Parotid gland (tissue), 1 donor: ENCODE data around the genes PIK3CG, HBP1 and DUS4L.

DNA sequence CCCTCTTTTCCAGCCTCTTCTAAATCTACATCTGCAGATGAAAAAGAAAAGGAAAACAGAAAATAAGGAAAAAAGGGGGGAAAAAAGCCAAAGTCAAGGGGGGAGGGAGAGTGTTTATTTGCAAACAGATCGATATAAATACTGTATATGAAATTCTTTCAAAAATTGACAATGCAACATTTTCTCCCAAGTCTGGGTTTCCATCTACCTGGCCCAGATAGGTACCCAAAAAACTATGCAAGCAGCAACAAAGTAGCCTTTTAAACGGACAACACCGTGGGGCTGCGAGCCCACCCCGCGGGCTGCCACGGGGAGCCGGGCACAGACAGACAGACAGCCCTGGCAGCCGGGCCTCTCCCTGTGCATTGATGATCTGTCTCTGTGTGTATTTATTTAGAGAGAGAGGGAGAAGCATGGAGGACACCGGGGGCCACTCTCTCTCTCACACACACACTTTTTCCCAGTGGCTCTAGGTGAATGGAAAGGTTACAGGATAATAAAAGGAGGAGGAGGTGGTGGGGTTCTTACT, 485 bp downstream of the ATXN7L1 start:
- PRO-cap = no peak

GRCh38 chr7:106062364-106063083, 49.6 kb downstream of the SYPL1 start:
- PRO-cap = no peak

- PRO-cap = no peak
Measured at GRCh38 chr7:106071965-106072585, 40.0 kb downstream of the SYPL1 start.

GRCh38 chr7:106110004-106110471, 2.1 kb downstream of the SYPL1 start:
- PRO-cap = no peak

GRCh38 chr7:106251314-106251747, 33.5 kb downstream of the NAMPT start:
- PRO-cap = no peak

GRCh38 chr7:106270257-106271221, 14.2 kb downstream of the NAMPT start:
- PRO-cap = no peak

DNA sequence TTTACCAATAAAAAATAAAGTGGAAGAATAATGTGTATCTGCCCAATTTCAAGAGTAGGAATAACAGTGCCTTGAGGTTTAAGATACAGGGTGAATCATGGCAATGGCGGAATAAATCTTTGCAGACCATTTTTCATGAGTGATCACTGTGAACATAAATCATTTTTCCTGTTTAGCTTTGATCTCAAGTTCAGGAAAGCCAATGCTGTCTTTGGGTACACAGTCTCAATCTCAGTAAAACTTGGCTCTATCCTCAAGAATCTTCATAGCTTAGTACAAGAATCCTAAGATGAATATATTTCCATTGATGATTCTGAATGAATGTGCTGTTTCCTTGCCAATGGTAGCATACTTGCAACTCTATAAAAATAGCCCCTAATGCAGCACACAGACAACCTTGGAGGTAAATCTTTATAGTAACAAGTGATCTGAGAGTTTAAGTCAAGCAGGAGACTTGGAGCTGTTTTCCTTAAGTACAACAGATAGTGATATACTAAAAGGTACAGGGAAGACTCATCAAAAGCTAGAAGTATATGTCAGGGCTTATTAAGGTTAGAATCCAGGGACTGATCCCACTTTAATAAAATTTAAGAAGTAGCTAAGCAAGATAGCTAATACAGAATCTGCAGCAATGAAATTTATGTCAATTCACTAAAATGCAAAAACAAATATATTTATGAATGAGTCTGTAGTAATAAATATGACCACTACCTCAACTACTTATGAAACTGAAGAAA, 6.7 kb downstream of the NAMPT start:
- PRO-cap = no peak

GRCh38 chr7:106282077-106283106, 2.4 kb downstream of the NAMPT start:
- PRO-cap = no peak

GRCh38 chr7:106285341-106285937, 656 bp upstream of the NAMPT start:
- PRO-cap = bidirectional peak, plus-strand start at chr7:106285375, minus-strand start at chr7:106285267

DNA sequence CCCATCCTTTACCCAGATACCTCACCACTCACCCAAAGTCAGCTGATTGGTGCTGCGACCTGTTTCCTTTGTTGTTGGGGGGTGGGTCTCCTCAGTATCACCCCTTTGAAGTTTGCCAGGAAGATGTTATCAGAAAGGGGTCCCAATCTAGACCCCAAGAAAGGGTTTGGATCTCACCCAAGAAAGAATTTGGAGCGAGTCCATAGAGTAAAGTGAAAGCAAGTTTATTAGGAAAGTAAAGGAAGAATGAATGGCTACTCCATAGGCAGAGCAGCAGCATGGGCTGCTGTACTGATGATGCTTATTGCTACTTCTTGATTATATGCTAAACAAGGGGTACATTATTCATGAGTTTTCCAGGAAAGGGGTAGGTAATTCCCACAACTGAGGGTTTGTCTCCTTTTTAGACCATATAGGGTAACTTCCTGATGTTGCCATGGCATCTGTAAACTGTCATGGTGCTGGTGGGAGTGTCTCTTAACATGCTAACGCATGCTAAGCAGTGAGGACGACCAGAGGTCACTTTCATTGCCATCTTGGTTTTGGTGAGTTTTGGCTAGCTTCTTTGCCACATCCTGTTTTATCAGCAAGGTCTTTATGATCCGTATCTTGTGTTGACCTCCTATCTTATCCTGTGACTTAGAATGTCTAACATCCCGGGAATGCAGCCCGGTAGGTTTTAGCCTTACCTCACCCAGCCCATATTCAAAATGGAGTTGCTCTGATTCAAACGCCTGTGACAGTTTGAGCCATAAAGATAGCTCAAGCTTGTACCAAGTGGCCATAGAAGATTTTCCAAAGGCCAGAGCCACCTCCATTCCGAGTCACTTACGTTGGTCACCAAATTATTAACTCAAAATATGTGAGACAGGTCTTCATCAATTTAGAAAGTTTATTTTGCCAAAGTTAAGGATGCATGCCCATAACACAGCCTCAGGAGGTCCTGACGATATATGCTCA, 175.9 kb upstream of the NAMPT start:
- PRO-cap = no peak

DNA sequence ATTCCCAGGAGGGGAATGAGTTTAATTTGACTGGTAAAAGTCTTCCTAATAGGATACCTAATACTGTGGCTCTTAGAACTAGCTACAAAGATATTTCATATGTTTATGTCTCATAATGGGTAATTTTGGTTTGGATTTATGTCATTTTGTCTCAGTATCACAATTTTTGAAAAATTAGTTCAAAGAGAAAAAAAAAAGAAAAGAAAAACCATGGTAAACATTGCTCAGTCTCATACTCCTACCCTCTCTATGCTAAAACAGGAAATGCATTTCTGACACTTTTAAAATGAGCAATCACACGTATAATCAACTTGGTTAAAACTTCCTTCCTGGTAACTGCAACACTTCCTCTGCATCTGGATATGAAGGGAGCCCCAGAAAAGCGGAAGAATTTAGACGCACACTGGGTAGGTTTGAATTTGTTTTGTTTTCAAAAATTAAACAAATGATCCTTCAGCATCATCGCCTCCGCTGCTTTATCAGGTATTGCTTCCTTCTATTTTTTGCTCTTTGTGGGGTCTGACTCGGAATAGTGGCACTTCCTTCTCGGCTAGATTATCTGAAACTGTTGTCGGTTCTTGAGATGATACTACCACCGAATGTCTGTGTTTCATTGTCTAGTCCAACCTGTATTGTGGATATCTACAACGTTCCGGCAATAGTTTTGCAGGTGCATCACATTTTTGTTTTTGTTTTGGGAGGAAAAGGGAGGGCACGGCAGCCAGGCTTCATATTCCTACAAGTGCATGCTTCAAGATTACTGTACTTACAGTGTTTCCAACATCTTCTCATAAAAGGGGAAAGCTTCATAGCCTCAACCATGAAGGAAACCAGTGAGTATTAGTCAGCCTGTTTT, at the start of gene PIK3CG:
Gene PIK3CG (plus strand): TSS at position 339 of the 856 bp plus-strand sequence.
- PRO-cap = bidirectional peak, plus-strand start at position 355 of the sequence, minus-strand start at position 259 of the sequence

DNA sequence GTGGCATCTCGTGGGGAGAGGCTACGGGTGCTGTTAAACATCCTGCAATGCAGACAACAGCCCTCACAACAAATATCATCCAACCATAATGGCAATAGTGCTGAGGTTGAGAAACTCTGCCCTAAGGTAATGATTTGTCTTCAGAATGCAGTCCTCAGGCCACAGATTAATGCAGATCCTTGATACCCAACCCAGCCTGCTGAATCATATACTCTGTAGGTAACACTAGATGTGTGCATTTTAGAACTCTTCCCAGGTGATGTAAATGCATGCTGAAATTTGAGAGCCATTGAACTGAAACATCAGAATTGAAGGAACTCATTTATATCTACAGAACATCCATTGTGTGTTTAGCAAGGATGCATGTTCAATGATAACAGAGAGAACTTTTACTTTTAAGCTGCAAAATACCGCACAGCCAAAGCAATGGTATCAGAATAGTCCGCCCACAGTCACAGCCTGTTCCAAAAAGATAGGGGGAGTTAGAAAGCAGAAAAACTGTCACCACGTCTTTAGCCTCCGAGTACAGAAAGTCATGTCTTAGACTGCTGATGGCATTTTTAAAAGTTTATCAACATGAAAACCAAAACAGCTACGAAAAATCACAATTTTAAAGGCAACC, 66.1 kb upstream of the PRKAR2B start:
- PRO-cap = no peak

DNA sequence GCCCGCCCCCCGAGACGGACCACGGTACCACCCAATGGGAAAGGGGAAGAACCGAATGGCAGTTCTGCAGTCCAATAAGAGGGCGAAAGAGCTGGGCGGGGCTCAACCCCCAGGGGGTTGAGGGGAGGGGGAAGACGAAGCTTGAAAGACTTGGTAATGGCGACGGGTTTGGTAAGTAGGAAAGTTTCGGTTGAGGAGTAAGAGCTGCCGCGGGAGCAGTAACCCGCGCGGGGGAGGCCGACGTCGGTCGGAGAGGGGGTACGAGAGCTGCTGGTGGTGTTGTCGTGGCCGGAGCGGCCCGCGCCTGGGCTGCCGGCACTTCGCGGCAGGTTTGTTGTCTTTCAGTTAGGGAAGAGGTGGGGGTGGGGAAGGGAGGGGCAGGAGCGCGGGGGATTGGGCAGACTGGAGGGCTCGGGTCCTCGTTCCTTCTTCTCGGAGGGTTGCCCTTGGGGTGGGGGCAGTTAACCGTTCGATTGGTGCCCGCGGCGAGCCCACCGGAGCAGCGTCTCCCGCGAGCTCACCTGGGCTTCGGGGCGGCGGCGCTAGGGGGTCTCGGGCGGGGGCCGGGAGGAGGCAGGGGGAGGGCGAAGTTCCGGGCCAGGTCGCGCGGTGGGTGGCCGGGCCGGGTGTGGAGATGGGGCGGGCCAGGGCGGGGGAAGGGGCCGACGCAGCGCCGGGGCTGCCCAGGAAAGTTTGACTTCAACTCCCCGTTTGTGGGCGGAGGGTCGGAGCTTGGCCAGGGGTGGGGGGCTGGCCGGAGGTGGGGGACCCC, at the start of gene HBP1:
Gene HBP1 (plus strand): TSS at position 147 of the 772 bp plus-strand sequence.
- PRO-cap = bidirectional peak, plus-strand start at position 147 of the sequence, minus-strand start outside the sequence

DNA sequence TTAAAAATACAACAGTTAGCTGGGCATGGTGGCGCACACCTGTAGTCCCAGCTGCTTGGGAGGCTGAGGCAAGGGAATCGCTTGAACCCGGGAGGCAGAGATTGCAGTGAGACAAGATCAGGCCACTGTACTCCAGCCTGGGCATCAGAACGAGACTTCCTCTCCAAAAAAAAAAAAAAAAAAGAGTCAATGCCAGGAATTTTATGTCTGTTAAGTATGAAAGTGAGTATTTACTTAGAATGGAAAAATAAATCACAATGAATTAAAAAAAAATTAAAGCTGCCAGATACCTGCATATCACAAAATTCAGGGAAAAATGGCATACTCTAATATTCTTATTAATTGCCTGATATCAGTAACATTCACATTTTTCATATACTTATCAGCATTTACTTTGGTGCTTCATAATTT, 2.9 kb downstream of the HBP1 start:
- PRO-cap = no peak

DNA sequence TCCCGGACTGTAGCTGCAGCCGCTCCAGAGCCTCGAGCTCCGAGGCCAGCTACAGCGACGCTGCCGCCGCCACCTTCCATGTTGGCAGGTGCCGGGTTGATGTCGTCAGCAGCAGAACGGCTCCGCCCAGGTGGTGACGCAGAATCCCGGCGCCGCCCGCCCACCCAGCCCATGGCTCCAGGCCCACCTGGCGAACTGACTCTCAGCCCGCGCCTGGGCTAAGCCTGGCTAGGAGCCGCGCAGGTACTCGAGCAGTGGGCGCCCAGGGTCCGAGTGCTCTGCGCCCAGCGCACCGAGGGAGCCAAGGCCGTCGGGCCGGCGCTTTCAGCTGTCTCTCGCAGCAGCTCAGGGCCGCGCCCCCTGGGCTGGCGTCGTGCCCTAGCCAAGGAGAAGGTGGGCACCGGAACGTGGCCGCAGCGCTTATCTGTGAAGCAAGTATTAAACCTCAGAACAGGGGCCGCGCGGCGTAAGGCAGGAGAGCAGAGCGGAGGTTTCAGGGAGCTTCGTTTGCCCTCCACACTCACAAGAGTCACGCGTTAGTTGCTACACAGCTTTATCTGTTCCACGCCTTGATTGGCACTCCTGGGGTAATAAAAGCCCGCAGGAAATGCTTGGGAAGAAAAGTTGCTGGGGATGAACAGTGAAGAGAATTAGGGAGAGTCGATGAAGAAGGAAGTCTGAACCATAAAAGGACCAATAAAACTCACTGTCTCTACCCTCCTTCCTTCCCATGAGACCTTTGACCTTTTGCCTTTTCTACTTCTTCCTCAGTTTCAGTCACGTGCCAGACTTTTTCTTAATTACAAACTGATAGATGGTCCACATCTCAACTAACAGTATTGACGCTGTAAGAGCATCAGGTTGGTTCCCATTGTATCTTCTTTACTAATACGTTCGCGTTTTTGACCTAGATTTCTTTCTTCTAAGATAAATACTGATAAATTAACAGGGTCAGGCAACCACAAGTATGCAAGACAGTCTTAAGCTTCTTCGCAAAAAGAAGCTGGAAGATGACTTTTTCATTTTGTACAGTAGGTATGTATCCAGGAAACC, at the start of gene DUS4L:
Gene DUS4L (plus strand): TSS at position 155 of the 1,053 bp plus-strand sequence.
- PRO-cap = unidirectional peak, minus-strand start at position 83 of the sequence; unidirectional peak, minus-strand start at position 531 of the sequence

GRCh38 chr7:107640769-107641322, 19.8 kb upstream of the SLC26A4 start:
- PRO-cap = no peak

DNA sequence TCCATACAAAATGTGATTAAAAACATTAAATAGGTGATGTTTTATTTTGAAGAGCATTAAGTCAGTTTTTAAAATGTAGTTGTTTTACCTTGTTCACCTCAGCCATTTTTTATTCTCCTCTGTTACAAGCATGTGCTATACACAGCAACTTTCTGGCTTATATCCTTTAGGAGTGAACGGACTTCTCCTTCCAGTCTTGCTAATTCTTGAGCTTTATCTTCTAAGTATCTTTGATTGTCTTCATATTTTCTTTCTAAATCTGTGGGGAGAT, 32.8 kb downstream of the DLD start:
- PRO-cap = no peak

- PRO-cap = no peak
Measured at GRCh38 chr7:107938435-107939268, 47.7 kb downstream of the DLD start.

GRCh38 chr7:107946698-107947346, 55.8 kb downstream of the DLD start:
- PRO-cap = no peak

DNA sequence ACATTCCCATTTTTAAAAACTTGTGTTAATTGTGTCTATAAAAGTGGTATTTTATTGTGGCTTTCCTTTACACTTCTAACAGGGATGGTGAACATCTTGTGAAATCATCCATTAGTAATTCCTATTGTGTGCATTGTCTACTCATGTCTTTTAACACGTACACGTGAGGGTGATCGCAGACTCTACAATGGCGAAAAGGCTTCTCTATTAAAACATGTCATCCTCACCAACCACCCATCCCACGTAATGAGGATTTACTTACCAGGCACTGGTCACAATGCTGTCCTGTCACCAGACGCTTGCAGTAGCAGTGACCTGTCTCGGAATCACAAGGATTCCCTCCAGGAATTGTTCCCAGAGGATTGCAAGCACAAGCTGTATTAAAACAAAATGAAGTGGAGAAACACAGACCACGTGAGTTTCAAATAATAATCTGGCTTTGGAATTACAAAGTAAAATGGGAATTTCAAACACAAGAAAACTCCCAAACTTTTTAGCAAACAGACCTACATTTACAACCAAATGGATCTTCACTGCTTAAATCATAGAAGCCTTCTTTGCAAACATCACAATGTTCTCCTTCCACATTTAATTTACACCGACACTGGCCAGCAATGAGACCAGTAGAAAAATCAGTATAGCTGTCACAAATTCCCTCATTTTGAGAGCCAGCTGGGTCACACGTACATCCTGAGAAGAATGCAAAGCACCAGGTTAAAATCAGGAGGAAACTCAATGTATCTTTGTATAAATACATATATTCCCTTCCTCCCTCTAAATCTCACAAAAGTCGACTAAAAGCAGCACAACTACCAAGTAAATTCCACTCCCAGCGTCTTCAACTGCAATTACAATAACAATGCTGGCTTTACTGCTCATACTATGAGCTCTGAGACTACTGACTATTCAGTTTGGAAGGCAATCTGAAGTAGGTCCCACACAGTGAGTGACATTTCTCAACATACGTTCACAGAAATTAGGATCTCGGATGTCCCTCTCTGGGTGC, 27.9 kb downstream of the LAMB1 start:
- PRO-cap = no peak